Hair follicle dermal papilla cell (primary cell): Measurements from ENCODE around the gene OTOP1.

GRCh38 chr4:3291534-3291955 is 1.3 kb upstream of the RGS12 start:
- CAGE, long polyA plus RNA = no peak

- CAGE, long polyA plus RNA = no peak
Observed at GRCh38 chr4:3399682-3400247, 42.0 kb upstream of the HGFAC start.

- CAGE, long polyA plus RNA = no peak
Observed at GRCh38 chr4:3411793-3412016, 30.1 kb upstream of the HGFAC start.

DNA sequence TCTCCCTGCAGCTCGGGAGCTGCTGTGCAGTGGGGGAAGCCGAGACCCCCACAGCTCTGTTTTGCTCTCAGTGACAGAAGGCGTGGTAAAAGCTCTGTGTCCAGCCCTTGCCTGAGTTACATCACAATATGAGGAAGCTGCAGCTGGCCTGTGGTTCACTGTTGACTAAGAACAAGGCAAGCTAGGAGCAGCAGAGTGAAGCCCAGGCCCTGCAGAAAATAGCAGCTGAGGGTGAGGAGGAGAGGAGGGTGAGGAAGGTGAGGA is 88.4 kb upstream of the ADRA2C start:
- CAGE, long polyA plus RNA = no peak

DNA sequence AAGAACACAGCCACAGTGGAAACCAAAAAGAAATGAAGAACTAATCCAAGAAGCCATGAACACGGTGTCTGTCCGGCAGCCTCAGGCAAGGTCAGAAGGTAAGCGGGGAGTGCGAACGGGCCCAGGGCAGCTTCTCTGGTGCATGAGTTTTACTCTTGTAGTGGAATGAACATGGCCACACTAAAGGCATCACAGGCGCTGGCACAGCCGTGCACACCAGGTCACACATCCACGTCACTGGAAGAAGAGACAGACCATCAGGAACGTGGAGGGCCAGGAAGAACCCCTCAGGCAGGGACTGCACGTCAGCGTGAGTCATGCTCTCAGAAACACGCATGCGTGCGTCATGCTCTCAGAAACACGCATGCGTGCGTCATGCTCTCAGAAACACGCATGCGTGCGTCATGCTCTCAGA is 20.0 kb upstream of the ADRA2C start:
- CAGE, long polyA plus RNA = no peak

GRCh38 chr4:4047753-4048425 is 178.8 kb downstream of the OTOP1 start:
- CAGE, long polyA plus RNA = no peak

- CAGE, long polyA plus RNA = no peak
Observed at GRCh38 chr4:4226715-4227116, at the start of gene OTOP1. OTOP1 (minus strand) TSS chr4:4226929.

DNA sequence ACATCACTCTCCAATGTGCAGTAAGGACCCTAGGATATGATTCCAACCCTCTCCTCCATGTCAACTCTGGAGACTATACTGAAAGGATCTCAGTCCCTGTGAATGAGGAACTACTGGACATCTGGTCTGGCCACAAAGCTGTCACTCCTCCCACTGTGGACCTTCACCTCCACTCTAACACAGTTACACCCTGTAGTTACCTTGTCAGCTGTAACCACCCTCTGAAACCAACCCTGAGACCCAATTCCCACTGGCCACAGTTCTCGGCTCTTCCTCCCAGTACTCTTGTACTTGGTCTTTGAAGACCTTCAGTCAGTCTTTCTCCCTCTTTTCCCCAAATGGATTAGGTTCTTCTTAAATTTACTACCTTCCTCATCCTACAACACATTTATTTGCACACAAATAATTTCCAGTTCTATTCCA is 2.8 kb downstream of the TMEM128 start:
- CAGE, long polyA plus RNA = no peak

- CAGE, long polyA plus RNA = no peak
Observed at GRCh38 chr4:4339249-4339995, 47.5 kb upstream of the NSG1 start.

GRCh38 chr4:4865295-4865735 is 5.8 kb downstream of the MSX1 start:
- CAGE, long polyA plus RNA = no peak

DNA sequence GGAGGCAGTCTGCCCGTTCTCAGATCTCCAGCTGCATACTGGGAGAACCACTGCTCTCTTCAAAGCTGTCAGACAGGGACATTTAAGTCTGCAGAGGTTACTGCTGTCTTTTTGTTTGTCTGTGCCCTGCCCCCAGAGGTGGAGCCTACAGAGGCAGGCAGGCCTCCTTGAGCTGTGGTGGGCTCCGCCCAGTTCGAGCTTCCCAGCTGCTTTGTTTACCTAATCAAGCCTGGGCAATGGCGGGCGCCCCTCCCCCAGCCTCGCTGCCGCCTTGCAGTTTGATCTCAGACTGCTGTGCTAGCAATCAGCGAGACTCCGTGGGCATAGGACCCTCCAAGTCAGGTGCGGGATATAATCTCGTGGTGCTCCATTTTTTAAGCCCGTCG is 60.0 kb downstream of the CYTL1 start:
- CAGE, long polyA plus RNA = no peak

DNA sequence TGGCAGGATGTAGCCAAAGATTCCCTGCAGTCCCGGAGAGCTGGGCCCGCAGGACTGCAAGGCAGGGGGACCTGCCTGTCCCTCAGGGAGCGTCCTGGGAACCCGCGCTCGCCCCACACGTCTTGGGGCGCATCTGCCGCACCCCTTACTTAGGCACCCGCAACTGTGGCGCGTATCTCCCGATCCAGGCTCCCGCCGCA is 761 bp upstream of the STK32B start:
- CAGE, long polyA plus RNA = no peak

DNA sequence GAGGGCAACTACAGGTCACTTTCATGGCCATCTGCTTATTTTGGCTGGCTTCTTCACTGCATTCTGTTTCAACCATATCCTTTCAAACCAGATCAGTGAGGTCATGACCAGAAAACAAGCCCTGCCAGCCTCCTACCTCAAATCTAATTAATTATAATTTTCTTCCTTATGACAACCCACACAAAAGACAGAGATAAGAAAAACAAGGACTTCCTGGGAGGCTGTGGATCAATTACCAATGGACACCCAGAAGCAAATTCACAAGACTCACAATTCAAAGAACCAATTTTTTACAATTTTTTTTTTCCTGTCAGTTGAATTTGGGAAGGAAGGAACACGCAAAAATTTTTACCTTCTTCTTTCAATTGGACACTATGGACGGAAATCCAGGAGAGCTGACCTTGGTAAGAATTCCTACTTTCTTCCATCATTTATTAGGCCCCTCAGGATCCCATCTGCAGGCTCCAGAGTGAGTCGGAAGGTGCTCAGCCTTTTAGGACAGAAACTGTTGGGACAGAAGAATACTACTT is 183.2 kb downstream of the EVC2 start:
- CAGE, long polyA plus RNA = no peak

DNA sequence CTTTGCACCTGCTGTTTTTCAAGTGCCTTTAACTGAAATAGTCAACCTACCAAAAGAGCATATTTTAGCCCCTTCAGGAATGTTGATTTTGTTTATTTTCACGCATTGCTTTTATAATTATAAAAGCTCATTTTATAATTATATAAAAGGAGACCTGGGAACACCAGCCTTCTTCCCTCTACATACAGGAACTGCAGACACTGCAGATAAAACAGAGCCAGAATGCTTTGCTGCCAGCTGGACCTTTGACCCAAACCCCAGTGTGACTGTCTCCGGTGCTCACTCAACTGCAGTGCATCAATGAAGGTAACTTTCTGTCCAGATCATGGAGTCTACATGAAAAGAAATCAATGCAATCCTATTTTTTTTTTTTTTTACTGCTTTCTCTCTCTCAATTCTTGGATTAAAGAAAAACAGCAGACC is 182.3 kb downstream of the EVC2 start:
- CAGE, long polyA plus RNA = no peak

GRCh38 chr4:5956176-5957014 is 63.5 kb upstream of the CRMP1 start:
- CAGE, long polyA plus RNA = no peak

GRCh38 chr4:6172657-6172940 is 27.8 kb downstream of the JAKMIP1 start:
- CAGE, long polyA plus RNA = no peak

DNA sequence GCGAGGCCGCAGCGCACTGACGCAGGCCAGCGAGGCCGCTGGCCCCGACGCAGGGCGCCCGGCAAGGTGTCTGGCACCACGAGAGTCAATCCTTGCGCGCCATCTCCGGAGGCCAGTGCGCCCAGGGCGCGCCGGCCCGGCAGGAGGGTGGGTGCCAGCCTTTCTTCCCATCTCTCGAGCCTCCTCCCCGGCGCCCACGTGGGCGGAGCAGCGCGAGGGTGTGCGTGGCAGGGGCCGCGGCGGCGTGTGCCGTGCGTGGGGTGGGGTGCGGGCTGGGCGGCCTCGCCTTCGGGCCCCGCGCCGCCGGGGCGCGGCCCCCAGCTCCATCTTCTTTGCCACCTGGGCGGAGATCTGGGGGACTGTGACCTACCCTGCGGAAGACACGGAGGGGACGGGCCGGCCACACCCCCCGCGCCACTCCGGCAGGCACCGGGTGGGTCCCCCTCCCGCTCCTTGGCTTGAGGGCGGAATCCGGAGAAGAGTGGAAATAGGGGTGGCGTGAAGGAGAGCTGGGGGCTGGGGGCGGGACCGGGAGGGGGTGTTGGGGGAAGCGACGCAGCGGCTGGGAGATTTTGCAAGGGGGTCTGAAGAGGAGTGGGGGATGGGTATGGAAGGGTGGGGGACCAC is 801 bp downstream of the JAKMIP1 start:
- CAGE, long polyA plus RNA = no peak

- CAGE, long polyA plus RNA = no peak
Observed at GRCh38 chr4:6200873-6201351, 563 bp upstream of the JAKMIP1 start.

GRCh38 chr4:6273565-6273943 is 3.9 kb downstream of the WFS1 start:
- CAGE, long polyA plus RNA = no peak

DNA sequence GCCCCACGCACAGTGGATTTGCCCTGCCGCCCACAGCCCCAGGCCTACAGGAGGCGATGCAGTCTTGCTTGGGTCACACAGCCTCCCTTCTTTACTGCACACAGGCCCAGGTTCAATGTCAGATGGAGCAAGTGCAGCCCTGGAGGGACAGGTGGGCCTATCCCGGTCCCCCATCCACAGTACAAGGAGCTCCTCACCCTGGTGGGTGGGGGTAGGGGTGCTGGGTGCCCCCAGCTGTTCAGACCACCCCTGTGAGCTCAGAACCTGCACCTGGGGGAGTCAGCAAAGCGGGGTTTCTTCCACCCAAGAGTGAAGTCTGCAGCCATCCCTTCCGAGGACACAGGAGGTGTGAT is 87.8 kb downstream of the WFS1 start:
- CAGE, long polyA plus RNA = no peak